Epithelial cell of proximal tubule (primary cell): ENCODE measurements around the genes XKR7, NOL4L and DNMT3B.

DNA sequence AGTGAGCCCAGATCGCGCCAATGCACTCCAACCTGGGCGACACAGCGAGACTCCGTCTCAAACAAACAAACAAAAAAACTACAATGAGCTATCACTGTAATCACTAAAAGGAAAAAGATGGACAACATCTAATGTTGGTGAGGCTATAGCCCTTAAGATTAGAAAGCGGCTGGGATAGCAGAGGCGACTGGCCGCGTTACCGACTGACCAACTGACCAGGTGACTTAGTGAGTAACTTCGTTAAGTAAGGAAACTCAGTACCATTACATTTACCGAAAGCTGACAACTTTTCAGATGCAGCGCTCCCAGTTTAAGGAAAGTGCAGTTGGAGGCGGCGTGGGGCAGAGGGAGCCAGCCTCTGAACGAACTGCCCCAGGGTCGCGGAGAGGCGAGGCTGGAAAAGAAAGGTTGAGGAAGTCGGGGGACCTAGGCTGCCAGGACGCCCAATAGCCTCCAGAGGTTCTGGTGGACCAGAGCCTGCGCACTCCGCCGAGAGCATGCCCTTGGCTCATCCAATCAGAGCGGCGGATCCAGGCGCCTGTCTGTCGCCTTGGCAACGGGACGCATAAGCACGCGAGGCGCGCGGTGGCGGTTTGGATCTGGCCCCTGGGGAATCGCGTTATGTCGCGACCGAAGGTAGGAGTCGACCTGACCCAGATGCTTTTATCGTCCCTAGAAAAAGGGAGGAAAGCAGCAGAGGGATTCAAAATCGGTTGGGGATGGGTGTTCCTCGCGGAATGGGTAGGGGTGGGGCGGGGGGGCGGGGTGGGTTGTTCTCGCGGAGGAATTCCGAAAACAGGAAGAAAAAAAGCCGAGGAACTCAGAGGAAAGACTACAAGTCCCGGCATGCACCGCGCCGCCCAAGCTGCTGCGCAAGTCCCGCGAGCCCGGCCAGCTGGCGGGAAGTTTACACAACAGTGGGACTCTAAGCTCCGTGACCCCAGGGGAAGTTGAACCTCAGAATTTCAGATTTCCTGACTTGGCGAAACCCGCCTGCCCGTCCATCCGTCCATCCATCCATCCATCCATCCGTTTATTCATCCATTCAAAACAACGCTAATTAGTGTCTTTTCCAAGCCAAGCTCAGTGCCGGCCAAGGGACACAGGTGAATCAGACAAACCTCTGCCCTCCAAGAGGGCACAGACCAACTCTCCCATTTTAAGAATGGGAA lies 9.2 kb downstream of the TTLL9 start:
- RAMPAGE, long total RNA, result no peak
- RRBS, result 2% methylated on average over 8 of the region's 69 CpGs

DNA sequence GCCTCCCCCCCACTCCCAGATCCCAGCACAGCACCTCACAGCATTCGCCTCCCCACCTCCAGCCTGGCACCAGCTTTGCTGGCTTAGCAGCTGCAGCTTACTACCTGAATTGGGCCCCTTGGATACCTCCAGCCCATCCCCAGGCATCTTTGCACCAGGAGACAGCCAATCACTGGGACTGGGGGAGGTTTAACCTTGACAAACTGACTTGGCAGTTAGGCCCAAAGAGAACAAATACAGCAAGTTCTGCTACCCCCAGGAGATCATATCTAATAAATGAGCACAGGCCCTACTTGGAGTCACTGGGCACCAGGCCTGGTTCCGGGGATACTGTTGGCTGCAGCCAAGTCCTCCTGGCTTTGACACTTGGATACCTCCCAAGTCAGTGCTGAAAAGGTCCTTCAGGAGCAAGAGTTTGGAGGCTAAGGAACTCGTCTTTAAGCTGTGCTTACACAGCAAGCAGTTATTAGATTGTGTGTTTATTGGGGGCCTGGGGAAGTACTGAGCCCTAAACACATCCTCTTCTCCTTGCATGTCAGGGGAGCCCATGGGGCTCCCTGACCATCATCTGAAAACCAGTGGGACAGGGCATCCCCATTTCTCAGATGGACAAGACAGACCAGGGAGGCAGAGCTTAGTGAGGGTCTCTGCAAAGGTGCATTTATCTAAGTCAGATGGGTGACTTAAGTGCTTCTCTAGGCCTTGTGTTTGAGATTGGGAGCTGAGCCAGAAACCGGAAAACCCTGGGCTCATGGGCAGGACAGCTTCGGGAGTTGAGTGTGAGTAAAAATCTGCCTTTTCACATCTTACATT lies 8.6 kb downstream of the PDRG1 start:
- RAMPAGE, long total RNA, result no peak
- RRBS, result no CpG with 5 or more reads among the region's 5 CpGs

- RAMPAGE, long total RNA, result no peak
- RRBS, result 14% methylated on average over 13 of the region's 104 CpGs
Observed at GRCh38 chr20:31967762-31969000, at the start of gene XKR7. Gene XKR7, plus strand, starts transcription at chr20:31968151.

DNA sequence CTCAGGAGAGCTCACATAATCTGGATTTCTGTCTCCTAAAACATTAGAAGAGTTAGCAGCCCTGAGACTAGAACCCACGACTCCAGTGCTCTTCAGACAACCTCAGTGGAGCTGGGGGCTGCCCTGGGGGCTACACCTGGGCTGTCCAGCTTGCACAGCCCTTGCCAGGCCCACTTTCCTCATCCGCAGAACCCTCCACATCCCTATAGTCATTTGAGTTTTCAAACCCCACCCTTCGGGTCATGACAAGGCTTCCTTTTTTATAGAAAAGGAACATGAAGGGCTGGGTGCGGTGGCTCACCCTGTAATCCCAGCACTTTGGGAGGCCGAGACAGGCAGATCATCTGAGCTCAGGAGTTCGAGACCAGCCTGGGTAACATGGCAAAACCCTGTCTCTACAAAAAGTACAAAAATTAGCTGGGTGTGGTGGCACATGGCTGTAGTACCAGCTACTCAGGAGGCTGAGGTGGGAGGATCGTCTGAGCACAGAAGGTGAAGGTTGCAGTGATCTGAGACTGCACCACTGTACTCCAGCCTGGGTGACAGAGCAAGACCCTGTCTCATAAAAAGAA lies 5.1 kb downstream of the HCK start:
- RAMPAGE, long total RNA, result no peak
- RRBS, result no CpG with 5 or more reads among the region's 7 CpGs

GRCh38 chr20:32168400-32168876 lies 39.1 kb downstream of the PLAGL2 start:
- RAMPAGE, long total RNA, result no peak
- RRBS, result no CpG with 5 or more reads among the region's 1 CpG

GRCh38 chr20:32181931-32182614 lies 25.5 kb downstream of the PLAGL2 start:
- RAMPAGE, long total RNA, result no peak
- RRBS, result no CpG with 5 or more reads among the region's 11 CpGs

DNA sequence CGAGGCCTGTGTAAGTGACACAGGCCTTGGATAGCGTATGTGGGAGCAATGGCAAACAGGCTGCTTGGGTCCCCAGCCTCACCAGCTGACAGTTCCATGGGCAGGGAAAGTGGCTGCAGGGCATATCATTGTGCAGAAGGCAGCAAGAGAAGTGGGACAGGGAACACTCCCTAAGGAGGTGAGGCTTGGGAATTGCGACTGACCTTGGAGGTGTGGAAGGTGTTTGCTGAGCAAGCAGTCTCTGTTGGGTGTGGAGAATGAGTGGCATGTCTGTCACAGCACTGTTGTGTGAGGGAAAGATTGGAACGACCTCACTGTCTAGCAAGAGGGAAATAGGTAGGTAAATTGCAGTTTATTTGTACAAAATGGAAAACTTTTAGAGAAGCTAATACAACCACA lies 16.8 kb downstream of the POFUT1 start:
- RAMPAGE, long total RNA, result no peak
- RRBS, result no CpG with 5 or more reads among the region's 4 CpGs

DNA sequence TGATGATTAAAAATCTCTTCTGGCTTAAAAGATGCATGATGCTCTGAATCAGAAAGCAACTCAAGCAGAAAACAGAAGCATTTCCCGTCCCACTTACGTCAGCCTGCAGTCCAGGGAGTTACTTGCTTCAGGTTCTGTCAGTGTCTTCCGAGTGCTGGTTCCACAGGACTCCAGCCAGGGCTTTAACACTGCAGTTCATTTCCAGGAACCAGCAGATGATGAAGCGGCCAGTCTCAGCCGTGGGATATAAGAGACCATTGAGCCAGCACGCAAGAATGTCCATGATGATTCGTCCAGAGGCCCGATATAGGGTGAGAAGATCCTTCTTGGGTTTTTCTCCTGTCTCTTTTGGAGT lies 30.8 kb upstream of the ASXL1 start:
- RAMPAGE, long total RNA, result no peak
- RRBS, result no CpG with 5 or more reads among the region's 8 CpGs

DNA sequence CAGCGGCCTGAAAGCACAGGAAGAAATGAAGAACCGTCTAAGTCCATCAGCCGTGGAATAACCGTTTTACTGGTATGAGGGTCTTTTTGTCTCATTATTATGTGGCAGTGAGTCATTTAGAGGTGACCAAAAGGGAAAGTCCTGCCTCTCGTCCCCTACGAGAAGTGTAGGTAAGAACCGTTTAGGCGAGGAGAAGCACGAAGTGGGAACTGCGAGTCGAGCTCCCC lies 522 bp upstream of the ASXL1 start:
- RAMPAGE, long total RNA, result no peak
- RRBS, result no CpG with 5 or more reads among the region's 11 CpGs

DNA sequence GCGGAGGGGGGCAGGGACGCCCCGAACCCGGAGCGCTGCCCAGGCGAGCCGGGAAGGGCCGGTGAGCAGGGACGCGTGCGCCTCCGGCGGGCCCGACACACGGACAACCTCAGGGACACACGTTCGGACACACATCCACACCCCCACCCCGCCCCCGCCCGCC lies 897 bp downstream of the NOL4L start:
- RAMPAGE, long total RNA, result no peak
- RRBS, result 4% methylated on average over 4 of the region's 20 CpGs

GRCh38 chr20:32584518-32585674 lies at the start of gene NOL4L:
Gene NOL4L, minus strand, starts transcription at chr20:32585333.
- RAMPAGE, long total RNA, result no peak
- RRBS, result 3% methylated on average over 74 of the region's 165 CpGs

DNA sequence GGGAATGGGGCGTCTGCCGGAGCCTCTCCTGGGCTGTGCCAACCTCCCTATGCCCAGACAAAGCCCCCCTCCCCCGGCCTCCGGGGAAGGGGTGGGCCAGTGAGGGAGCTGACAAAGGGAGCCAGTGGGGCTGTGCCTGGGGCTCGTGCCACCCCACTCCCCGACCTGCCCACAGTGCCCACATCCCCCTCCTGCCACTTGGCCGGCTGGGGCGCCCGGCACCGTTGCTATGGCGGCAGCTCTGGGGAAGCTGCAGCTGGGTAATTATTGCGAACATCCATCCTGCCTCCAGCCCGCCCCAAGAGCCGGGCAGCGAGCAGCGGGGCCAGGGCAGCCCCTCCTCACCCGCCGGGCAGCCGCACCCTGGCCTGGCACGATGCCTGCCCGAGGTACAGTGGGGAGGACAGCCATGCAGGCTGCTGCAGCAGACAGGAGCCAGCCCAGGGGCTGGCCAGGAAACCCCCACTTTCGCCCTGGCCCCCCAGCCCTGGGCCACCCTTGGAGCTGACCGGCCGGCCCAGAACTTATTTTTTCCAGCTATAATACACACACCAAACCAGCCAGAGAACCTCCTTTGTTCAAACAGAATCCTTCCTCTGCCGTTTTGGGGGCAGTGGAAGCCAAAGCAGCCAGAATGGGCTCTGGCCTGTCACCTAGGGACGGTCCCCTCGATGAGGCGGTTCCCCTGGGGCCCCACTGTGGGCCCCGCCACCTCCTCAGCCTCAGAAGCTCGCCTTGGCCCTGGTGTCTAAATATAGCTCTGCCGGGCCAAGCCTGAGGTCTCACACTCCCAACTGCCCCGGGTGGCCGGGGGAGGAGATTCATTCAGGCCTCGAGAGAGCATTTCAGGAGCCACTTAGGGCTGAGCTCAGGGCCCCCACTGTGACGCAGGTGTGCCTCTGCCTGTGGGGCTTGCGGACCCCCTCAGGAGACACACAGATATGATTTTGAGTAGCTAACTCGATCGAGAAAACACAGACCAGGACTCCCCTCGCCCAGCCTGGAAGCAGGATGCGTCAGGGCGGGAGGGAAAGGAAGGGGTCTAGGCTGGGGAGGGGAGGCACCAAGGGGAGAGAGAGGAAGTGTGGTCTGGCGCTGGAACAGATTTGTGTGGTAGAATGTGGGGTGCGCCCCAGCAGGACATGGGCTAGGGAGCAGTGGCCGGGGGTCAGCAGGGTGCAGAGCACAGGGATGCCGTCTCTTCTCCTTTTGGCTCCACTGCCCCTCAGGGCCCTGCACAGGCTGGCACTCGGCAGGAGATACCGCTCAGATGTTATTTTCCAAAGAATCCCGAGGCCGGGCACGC lies 42.4 kb upstream of the NOL4L start:
- RAMPAGE, long total RNA, result no peak
- RRBS, result 5% methylated on average over 11 of the region's 50 CpGs

DNA sequence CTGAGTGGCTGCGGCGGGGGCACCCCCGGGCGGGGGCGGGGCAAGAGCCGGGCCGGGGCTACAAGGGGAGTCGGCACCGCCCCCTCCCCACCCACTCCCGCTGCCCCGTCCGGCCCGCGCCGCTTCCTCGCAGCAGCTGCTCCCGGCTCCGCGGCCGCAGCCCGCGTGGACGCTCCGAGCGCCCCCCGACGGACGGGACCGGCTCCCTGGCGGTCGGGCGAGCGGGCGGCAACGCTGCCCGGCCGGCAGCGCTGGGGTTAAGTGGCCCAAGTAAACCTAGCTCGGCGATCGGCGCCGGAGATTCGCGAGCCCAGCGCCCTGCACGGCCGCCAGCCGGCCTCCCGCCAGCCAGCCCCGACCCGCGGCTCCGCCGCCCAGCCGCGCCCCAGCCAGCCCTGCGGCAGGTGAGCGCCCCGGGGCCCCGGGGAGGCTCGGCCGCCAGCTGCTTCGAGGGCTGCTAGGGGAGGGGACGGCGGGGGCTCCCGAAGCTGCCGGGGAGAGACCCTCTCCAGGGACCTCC lies at the start of gene DNMT3B:
DNMT3B (plus strand) TSS at position 90 of the 520 bp plus-strand sequence.
- RAMPAGE, long total RNA, result no peak
- RRBS, result 1% methylated on average over 59 of the region's 68 CpGs

DNA sequence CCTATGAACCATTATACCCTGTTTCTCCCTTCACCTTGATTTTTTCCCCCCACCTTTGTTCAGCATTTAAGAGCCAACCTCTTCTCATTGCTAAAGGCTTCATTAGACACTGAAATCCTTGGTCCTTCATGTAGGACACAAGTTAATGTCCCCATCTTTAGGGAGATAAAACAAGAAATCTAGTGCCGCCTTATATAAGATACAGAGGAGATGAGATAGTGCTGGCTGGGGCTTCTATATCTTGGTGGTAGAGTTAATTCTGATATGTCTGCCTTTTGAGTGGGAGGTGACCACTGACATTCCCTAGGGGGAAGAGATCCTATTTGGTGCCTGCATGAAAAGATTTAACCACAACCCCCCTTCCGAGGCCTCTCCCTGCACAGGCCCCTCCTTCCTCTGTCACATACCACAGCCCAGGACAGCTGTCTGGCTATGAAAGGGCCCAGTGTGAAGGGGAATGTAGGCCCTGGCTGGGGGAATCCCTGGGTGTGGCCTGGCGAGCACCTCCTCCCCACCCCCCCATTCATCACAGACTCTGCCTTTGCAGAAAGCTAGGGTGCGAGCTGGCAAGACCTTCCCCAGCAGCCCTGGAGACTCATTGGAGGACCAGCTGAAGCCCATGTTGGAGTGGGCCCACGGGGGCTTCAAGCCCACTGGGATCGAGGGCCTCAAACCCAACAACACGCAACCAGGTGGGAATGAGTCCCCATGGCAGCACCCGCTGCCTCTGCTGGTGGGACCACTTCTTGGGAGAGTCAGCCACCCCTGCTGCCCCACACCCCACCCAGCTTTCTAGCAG lies 27.5 kb upstream of the MAPRE1 start:
- RAMPAGE, long total RNA, result no peak
- RRBS, result no CpG with 5 or more reads among the region's 8 CpGs

- RAMPAGE, long total RNA, result no peak
- RRBS, result no CpG with 5 or more reads among the region's 3 CpGs
Observed at GRCh38 chr20:32967840-32968072, 36.5 kb downstream of the SUN5 start.

GRCh38 chr20:32976164-32976652 lies 28.0 kb downstream of the SUN5 start:
- RAMPAGE, long total RNA, result no peak
- RRBS, result no CpG with 5 or more reads among the region's 7 CpGs

GRCh38 chr20:32984247-32984689 lies 20.0 kb downstream of the SUN5 start:
- RAMPAGE, long total RNA, result no peak
- RRBS, result no CpG with 5 or more reads among the region's 9 CpGs

DNA sequence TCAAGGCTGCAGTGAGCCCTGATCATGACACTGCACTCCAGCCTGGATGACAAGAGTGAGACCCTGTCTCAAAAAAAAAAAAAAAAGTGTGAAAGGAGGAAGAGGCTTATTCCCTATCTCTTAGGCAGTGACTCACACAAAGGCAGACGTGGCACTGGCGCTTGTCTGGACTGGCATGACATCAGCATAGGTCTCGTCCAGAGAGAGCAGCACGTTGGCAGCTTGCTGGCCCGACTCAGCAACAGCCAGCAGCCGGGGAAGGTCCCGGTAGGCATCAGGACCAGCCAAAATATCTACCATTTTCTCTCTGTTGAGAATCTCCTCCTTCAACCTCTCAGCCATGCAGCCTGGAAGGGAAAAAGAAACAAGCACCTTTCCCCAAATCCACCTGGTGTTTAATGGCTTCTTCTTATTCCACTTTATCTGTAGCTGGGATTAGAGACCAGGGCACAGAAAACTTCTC lies 14.1 kb downstream of the CDK5RAP1 start:
- RAMPAGE, long total RNA, result no peak
- RRBS, result no CpG with 5 or more reads among the region's 7 CpGs

- RAMPAGE, long total RNA, result no peak
- RRBS, result no CpG with 5 or more reads among the region's 4 CpGs
Observed at GRCh38 chr20:33409062-33409550, 7.8 kb upstream of the CDK5RAP1 start.

DNA sequence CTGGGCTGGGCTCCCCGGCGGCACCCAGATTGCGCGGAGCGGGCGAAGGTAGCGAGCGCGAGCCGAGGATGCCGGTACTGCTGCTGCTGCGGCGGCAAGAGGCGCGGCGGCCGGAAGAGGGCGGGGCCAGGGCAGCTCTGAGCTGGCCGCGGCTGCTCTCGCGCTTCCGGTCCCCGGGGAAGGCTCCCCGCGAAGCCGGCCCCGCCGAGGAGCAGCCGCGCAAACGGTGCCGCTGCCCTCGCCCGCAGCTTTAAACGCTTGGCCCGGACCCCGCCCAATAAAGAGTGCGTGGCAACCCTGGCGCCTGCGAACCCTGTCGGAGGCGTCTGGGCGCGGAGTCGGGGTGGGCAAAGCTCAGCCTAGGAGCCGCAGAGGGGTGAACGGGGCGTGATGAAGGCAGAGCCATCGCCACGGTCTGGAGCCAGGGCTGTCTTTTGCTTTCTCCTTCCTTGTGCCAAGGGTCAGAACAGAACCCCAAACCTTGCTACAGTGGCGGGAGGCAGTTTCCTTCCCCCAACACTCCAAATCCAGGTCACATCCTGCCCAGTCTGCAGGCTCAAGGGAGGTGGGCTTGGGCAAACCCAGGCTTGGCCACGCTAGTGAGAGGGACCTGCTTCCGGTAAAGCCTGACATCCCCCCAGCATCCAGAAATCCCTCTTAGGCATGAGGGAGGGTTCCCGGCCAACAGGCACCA lies 1.6 kb downstream of the C20orf144 start:
- RAMPAGE, long total RNA, result no peak
- RRBS, result 2% methylated on average over 36 of the region's 55 CpGs